Mononuclear cell (primary cell): ENCODE data around the gene SCNN1B.

DNA sequence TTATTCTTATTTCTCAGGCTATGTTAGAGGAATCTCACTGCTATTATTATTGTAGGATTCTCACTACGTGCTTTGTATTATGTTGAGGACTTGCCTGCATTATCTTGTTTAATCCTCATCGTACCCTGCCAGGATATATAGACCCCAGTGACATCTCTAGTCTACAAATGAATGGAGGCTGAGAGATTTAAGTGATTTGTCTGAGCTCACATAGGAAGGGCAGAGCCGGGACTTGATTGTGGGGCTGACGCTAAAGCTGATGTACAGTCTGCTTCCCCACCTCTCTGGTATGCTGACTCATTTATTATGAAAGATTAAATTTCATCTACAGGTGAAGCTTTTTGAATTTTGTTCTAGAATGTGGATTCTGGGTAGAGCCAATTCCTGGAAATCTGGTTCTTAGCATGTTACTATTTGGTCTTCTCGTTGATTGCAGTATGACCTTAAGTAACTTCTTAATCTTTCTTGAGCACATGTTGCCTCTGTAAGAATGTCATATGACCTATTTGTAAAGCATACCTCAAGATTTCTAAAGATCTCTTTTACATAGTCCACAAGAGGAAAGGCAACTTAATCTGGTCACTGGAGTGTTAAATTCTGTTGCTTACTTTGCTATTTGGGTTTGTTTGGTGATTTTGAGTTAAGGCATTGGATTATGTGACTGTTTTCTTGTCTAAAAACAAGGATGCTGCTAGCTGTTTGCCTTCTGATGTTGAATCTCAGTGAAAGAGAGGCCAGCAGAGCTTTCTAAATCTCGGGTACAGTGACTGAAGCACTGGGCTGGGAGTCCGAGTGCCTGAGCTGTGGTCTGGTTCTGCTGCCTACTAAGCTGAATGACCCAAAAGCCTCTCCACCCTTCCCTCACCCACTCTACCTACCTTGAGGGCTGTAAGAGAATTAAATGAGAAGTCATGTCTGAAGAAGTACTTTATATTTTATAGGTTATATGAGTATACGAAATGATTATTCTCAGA is 12.5 kb downstream of the METTL9 start:
- RRBS = no CpG with 5 or more reads among the region's 8 CpGs

- RRBS = no CpG with 5 or more reads among the region's 11 CpGs
Observed at GRCh38 chr16:21647049-21647597, 5.3 kb downstream of the IGSF6 start.

DNA sequence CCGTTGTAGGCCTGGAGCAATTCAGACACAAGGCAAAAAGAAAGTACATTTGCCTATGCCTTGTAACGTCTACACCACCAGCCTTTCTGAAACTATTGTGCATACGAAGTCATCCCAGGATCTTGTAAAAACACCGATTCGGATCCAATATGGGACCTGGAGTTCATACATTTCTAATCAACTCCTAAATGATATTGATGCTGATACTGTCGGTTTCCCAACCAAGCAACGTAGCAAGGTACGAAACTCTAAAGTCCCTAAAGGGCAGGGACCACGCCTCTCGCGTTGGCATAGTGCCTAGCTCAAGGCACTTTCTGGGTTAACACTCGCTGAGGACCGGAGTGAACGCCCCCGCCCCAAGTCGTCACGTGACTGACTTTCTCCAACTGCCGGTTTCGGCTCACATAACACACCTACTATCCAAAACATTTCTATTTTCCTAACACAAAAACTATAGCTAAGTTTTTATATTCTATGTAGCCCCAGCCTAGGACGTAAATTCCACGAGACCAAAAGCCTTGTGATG is 853 bp upstream of the UQCRC2 start:
- RRBS = 3% methylated on average over 6 of the region's 21 CpGs

DNA sequence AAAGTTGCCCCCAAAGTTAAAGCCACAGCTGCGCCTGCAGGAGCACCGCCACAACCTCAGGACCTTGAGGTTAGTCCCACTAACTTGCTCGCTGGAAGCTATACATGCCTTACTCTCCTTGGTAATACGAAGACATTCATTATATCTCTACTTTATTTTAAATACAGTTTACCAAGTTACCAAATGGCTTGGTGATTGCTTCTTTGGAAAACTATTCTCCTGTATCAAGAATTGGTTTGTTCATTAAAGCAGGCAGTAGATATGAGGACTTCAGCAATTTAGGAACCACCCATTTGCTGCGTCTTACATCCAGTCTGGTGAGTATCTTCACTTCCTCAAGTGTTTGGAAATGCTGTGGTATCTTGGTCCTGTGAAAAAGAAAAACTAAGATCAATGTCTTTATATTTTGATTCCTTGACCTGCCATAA is 4.1 kb downstream of the UQCRC2 start:
- RRBS = no CpG with 5 or more reads among the region's 5 CpGs

GRCh38 chr16:22285519-22286017 is 11.6 kb upstream of the POLR3E start:
- RRBS = no CpG with 5 or more reads among the region's 6 CpGs

DNA sequence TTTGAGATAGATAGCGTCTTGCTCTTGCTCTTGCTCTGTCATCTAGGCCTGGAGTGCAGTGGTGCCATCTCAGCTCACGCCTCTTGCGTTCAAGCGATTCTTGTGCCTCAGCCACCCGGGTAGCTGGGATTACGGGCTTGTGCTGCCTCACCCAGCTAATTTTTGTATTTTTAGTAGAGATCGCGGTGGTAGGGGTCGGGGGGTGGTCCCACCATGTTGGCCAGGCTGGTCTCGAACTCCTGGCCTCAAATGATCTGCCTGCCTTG is 32.8 kb downstream of the POLR3E start:
- RRBS = no CpG with 5 or more reads among the region's 10 CpGs

DNA sequence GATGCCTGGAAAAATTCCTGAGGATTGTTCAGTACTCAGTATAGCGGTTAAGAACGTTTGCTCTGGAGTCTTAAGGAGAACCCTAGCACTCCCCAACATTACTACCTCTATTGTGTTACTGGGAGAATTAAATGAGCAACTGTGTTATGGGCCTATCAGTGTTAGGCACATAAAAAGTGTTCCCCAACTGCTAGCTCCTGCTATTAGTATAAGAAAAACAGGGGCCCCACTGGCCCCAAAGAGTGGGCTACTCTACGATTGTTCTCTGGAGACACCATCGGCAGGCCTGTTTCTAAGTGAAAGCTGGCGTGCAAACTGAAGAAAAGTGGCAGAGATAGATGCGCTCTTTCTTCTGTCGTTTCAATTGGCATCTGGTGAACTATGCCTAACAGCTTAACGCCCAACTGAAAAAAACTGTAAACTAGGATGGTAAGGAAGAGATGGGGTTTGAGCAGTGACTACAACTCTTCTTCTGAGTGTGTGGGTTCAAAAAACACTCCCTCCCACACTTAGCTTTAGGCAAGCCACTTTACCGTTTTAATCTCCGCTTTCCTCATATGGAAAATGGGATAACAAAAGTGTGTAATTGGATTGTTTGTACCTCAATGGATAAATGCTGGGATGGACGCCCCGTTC is 1.3 kb downstream of the CDR2 start:
- RRBS = no CpG with 5 or more reads among the region's 12 CpGs

DNA sequence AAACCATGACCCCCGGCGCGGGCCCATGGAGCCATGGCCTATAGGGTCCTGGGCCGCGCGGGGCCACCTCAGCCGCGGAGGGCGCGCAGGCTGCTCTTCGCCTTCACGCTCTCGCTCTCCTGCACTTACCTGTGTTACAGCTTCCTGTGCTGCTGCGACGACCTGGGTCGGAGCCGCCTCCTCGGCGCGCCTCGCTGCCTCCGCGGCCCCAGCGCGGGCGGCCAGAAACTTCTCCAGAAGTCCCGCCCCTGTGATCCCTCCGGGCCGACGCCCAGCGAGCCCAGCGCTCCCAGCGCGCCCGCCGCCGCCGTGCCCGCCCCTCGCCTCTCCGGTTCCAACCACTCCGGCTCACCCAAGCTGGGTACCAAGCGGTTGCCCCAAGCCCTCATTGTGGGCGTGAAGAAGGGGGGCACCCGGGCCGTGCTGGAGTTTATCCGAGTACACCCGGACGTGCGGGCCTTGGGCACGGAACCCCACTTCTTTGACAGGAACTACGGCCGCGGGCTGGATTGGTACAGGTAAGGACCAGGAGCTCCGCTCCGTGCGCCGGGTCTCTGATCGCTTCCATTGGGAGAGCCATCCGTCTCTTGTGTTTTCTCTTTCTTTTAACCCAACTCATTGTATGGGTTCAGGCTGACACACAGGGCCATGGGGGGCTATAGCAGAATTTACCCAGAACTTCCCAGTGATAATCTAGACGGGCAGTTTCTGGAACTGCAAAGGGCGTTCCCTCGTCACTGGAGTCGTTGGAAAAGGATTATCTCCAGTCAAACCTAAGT is 805 bp downstream of the HS3ST2 start:
- RRBS = 14% methylated on average over 26 of the region's 64 CpGs

- RRBS = no CpG with 5 or more reads among the region's 6 CpGs
Observed at GRCh38 chr16:23131762-23132297, 17.4 kb downstream of the USP31 start.

- RRBS = 6% methylated on average over 29 of the region's 85 CpGs
Observed at GRCh38 chr16:23302052-23303025, at the start of gene SCNN1B. Gene SCNN1B, plus strand, starts transcription at chr16:23302302.

- RRBS = no CpG with 5 or more reads among the region's 9 CpGs
Observed at GRCh38 chr16:23317257-23317920, 15.3 kb downstream of the SCNN1B start.

DNA sequence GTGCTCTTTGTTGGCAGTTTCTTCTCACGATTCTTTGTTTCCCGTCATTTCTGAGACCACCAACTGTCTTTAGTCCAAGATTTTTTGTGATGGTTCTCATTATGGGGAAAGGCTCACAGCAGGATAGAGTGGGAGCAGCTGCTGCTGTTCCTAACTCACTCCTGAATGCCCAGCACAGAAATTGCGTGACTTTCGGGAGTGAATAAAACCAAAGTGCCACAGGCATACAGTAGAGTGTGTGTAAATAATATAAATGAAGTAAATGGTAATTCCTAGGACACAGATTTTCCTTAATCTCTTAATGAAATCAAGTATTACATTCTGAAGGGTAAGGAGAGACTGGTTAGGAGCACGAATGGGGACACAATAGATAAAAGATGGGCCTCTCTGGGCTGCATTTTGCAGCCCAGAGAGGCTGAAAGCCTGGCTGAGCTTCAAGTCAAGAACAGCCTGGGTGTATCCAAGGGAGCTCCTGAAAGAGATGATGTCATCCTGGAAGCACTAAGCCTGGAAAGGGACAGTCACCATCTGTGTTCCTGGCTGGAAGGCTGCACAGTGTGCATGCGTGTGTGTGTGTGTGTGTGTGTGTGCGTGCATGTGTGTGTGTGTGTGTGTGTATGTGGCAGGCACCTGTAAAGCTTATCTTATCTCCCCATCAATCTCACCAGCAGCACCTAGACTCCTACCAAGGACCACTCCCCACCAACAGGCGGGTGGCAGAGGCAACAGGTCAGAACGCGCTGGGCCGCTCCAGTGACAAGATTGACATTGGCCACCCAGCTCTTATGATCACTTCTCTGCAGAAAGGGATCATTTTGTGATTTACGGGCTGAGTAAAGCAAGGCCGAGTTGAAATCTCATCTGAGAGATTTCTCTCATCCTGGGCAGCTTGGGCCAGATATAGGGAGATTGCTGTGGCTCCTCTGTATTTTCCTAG is 44.2 kb downstream of the COG7 start:
- RRBS = no CpG with 5 or more reads among the region's 13 CpGs

DNA sequence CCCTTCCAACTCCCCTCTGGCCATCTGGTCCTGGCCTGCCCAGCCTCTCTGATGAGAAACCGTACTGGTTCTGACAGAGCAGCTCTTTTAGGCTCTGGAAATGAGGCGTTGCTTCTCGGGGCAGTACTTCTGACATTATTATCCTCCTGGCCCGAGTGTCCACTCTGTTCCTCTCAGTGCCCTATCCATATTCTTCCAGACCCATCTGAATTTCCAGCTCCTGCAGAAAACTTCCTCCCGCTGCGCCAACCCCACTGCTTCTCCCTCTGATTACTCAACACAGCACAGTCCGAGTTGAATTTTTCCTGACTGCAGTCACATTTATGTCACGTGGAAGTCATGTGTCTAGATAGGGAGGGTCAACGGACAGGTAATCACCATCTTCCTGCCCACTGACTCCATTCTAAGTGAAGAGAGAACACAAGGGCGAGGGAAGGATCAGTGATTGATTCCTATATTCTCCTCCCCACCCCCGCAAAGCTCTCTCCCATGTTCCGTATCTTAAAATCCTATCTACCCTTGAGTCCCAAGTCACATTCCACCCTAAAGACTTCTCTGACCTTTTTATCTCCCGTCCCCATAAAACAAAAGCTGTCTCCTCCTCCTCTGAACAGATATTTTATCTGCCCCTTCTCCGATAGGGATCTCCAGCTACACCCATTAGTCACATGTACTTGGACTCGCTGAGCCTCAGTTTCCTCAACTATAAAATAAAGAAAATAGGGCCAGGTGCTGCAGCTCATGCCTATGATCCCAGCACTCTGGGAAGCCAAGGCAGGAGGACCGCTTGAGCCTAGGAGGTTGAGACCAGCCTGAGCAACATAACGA is 13.0 kb downstream of the GGA2 start:
- RRBS = no CpG with 5 or more reads among the region's 17 CpGs

DNA sequence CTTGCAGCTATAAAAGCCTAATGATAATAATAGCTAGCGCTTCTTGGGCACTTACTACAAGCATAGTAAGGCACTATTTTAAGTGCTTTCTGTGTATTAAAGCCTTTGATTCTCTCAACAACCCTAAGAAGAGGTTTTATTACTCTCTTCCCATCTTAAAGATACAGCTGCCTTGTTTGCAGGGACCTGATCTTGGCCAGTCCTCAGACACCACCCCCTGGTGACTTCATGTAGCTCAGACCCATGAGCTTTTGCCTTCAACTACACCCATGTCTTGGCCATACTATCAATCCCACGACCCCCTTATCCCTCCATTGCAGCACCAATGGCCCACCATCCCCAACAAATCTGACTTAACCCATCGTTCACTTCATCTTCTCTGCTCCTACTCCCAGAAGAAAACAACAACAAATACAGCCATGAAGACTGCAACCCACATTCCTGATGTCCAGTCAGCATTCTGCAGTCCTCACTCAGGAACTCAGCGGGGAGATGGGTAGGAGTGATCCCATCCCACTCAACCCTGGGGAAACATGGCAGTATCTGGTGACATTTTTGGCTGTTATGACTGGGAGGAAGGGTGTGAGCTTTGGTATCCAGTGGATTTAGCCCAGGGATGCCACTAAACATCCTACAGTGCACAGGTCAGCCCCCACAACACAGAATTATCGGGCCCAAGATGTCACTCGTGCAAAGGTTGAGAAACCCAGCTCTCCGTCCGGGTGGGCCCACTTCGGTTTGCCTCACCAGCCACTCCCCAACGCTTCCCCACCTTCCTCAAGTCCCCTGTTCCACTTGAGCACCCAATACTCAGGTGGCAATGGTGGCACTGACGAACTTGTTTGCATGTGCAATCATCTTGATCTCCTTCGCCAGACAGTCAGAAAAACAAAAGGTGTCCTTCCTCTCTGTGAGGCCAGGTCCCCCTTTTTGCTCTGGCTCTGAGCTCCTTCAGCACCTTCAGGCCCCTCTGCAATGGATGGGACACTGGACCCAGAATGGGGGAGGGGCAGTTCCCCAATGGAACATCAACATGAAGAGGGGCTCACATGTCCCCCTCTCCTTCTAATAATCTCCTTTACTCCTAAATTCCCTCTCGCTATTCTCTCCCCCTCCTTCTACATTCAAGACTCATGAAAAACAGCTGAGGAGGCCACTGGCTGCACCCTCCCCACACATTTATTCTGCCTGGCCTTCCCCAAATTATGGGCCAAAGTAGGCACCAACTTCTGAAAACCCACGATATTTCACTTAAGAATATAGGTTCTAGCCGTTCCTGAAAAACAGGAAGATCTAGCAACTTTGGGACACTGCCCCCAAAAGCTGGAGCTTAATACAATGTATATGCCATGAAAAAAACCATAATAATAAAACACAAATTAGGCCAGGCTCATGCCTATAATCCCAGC is 3.8 kb downstream of the GGA2 start:
- RRBS = no CpG with 5 or more reads among the region's 15 CpGs

DNA sequence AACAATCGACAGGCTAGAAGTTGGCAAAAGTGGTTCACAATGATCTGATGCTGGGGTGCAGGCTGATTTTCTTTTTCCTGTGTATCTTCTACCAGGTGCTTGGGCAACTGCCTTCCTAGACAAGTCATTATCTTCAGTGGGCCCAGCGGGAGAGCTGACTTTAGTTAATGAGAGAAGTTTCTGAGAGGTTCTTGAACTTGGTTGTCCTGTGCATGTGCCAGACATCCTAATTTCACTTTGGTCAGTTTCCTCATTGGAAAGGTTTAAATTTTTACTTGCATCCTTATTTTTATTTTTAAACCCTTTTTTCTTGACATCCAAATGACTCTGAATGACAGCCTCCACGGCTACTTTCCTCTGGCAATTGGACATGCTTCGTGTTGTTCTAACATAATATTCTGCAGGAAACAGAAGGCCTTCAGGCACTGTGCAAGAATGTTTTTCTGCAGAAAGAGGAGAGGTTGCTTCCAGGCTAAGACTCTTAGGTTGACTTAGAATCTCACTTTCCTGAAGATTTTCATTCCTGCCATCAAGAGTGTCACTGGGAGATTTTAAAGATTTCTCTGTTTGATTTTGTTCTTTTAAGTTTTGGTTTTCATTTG is 6.1 kb downstream of the PALB2 start:
- RRBS = no CpG with 5 or more reads among the region's 4 CpGs

GRCh38 chr16:23669888-23670785 is 8.6 kb upstream of the PLK1 start:
- RRBS = no CpG with 5 or more reads among the region's 6 CpGs

- RRBS = 14% methylated on average over 9 of the region's 36 CpGs
Observed at GRCh38 chr16:23694644-23695535, 16.2 kb downstream of the PLK1 start.

DNA sequence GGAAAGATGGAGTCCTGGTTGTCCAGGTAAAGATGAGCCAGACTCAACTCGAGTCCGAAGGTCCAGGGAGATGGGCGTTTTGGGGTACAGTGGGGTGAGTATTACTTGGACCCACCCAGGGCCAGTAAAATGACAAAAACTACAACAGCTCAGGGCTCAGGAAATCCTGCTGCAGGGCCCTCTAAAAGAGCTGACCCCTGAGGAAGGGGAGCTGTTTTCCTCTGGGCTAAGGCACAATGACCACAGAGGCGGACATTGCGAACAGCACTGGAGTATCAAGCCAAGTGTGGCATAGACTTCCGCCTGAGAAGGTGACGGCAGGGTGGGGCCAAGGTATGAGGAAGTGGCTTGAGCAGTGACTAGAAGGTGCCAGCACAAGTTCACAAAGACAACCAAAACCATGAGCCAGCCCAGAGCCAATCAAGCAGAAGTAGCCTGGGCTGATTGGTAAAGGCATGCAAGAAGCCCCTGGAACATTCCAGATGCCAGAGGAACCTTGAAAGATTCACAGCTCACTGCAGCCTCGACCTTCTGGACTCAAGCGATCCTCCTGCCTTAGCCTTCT is 14.0 kb downstream of the ERN2 start:
- RRBS = no CpG with 5 or more reads among the region's 9 CpGs

- RRBS = 2% methylated on average over 15 of the region's 65 CpGs
Observed at GRCh38 chr16:23836403-23837500, 969 bp downstream of the PRKCB start.

GRCh38 chr16:24255310-24255687 is 836 bp upstream of the CACNG3 start:
- RRBS = no CpG with 5 or more reads among the region's 10 CpGs